ENCODE measurements around the genes NCR3, PRRC2A and SLC44A4.

DNA sequence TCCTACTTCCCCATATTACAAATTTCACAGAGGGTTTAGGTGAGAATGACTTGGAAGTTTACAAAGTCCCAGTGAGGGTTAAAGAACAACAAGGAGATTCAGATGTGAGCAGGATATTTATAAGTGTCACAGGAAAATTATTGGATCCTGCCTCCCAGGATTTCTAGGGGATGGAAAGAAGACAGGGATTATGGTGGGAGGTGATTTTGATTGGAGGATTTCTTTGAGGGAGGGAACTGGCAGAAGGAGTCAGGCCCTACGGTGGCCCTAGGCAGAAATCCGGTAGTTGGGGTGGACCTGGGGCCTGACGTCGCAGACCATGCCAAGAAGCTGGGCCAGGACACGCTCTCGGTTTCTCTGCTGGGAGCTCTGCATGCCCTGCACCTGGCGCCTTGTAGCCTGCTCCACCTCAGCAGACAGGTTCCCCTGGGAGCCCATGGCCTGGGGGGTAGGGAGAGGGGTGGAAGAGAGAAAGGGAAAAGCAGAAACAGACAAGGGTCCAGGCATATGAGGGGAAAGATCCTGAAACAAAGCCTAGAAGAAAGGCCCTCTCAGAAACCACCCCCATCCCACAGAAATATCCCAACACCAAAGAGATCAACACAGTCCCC is 1.2 kb downstream of the ATP6V1G2 start:
- RRBS: no CpG with 5 or more reads among the region's 7 CpGs
CAGE:
- cytosol, long polyA plus RNA: no peak
- long polyA plus RNA: no peak
- nucleus, long polyA plus RNA: no peak

- RRBS: 95% methylated on average over 3 of the region's 13 CpGs
CAGE:
- cytosol, long polyA plus RNA: no peak
- long polyA plus RNA: no peak
- nucleus, long polyA plus RNA: no peak
Measured at GRCh38 chr6:31547964-31548283, 516 bp downstream of the NFKBIL1 start.

- RRBS: no CpG with 5 or more reads among the region's 5 CpGs
CAGE:
- cytosol, long polyA plus RNA: no peak
- long polyA plus RNA: no peak
- nucleus, long polyA plus RNA: no peak
Measured at GRCh38 chr6:31579829-31580425, 2.3 kb downstream of the LTB start.

DNA sequence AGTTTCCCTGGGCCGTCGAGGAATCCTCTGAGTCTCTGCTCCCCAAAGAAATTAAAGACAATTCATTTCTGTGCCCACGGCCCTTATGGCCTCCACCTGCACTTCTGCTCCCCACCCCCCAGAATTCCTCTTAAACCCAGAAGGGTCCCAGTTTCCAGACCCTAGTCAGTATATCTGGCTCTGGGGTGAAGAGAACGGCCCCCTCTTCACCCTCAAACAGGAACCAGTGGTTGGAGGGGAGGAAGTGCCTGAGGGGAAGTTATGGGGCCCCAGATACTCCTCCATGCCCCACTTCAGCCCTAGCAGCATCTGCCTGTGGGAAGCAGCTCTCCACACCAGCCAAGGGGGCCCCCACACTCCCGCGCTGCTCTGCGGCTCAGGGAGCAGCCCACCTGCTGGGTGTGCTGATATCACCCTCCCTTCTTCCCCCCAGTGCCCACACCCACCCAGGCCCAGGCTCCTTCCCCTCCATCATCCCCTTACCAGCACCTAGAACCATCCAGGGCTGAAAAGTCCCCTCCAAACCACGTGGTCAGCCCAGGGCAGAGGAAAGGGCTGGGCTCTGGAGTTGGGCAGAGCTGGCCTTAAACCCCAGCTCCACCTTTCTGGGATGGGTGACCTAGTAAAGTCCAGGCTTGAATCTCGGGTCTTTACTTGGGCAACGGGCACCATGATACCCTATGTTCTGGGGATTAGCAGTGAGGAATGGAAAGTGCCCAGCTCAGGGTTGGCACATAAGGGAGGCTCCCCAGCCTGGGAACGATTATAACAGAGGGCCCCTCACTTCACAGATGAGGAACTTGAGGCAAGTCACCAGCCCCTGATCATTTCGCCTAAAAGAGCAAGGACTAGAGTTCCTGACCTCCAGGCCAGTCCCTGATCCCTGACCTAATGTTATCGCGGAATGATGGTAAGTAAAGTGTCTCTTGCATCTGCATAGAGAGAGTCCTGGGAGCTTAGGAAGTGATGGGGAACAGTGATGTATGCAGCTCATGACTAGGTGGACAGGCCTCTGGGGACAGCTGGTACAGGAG is 649 bp downstream of the LST1 start:
- RRBS: no CpG with 5 or more reads among the region's 14 CpGs
CAGE:
- cytosol, long polyA plus RNA: no peak
- long polyA plus RNA: no peak
- nucleus, long polyA plus RNA: no peak

- RRBS: no CpG with 5 or more reads among the region's 6 CpGs
CAGE:
- cytosol, long polyA plus RNA: no peak
- long polyA plus RNA: no peak
- nucleus, long polyA plus RNA: no peak
Measured at GRCh38 chr6:31592818-31593319, at the start of gene NCR3. NCR3 (minus strand) TSS chr6:31593006.

DNA sequence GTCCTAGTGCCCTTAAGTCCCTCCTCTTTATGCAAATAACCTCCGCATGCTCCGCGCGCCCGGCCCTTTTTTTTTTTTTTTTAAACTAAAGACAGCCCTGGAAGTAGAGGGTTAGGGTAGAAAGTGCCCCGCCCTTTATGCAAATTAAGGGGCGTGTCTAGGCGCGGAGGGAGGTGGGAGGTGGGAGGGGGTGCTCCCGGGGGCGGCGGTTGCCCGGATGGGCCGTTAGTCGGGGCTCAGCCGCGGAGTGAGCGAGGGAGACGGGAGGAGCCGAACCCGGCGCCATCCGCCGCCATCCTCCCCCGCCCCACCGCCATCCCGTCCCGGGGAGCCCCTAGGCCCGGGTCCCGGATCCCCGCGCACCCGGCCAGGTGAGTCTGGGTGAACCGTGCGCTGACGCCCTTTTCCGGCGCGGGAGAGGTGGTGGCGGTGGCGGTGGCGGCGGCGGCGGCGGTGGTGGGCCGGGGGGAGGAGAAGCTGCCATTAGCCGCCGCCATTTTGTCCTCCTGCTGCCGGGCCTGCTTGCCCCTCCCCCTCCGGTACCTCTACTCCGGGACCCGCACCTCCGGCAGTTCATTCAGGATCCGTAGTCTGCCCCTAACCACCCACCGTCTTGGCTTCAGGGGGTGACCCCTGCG is at the start of gene PRRC2A:
Gene PRRC2A (plus strand): TSS at position 228 of the 638 bp plus-strand sequence.
- RRBS: 5% methylated on average over 28 of the region's 57 CpGs
CAGE:
- cytosol, long polyA plus RNA: start-site peak on the plus strand centred at position 251 of the sequence, 49 bp wide, 776 reads
- long polyA plus RNA: start-site peak on the plus strand centred at position 242 of the sequence, 68 bp wide, 826 and 521 reads in 2 replicates
- nucleus, long polyA plus RNA: start-site peak on the plus strand centred at position 249 of the sequence, 50 bp wide, 600 reads

- RRBS: no CpG with 5 or more reads among the region's 9 CpGs
CAGE:
- cytosol, long polyA plus RNA: no peak
- long polyA plus RNA: no peak
- nucleus, long polyA plus RNA: no peak
Measured at GRCh38 chr6:31740757-31741204, 976 bp downstream of the MSH5 start.

DNA sequence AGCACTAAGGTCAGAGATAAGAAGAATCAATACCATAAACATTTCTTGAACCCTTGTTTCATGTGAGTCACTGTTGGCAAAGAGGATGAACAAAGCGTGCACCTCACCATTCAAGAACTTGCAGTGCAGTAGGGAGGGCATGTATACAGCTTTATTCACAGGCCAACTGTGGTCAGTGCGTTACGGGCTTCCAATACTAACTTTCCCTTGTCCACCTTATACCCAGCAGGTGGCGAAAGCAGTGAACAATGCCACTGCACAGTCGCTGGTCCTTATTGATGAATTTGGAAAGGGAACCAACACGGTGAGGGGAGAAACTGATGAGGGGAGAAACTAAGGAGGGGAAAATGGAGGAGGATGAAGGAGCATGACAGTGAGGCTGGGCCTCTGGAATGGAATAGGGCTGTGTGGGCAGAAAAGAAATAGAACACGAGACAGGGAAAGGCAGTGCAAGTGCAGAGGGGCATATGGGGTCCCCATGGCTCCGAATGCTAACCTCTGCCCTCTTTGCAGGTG is 1.4 kb upstream of the SAPCD1 start:
- RRBS: no CpG with 5 or more reads among the region's 8 CpGs
CAGE:
- cytosol, long polyA plus RNA: no peak
- long polyA plus RNA: no peak
- nucleus, long polyA plus RNA: no peak

GRCh38 chr6:31768595-31769440 is 6.4 kb downstream of the SAPCD1 start:
- RRBS: 86% methylated on average over 1 of the region's 16 CpGs
CAGE:
- cytosol, long polyA plus RNA: no peak
- long polyA plus RNA: no peak
- nucleus, long polyA plus RNA: no peak

GRCh38 chr6:31794496-31795316 is 846 bp downstream of the VARS1 start:
- RRBS: 3% methylated on average over 10 of the region's 29 CpGs
CAGE:
- cytosol, long polyA plus RNA: start-site peak on the minus strand at chr6:31795072-31795086, 52 reads
- long polyA plus RNA: no peak
- nucleus, long polyA plus RNA: no peak

DNA sequence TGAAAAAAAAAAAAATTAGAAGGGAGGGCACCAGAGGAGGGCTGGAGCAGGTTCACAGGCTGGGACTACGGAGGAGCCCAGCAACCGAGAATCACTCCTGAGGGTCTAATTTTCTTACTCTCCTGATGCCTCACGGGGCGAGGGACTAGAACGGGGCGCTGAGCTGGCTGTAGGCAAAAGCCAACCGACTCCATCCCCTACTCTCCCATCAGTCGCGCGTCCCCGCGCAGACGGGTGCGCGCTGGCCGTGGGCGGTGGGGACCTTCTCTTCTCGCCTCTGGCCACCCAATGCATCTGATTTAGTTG is 6.0 kb upstream of the HSPA1B start:
- RRBS: no CpG with 5 or more reads among the region's 18 CpGs
CAGE:
- cytosol, long polyA plus RNA: no peak
- long polyA plus RNA: start-site peak on the minus strand centred at position 216 of the sequence, 13 bp wide, 5 and 5 reads in 2 replicates
- nucleus, long polyA plus RNA: no peak

- RRBS: 8% methylated on average over 3 of the region's 31 CpGs
CAGE:
- cytosol, long polyA plus RNA: no peak
- long polyA plus RNA: no peak
- nucleus, long polyA plus RNA: no peak
Measured at GRCh38 chr6:31821913-31822993, 5.3 kb upstream of the HSPA1B start.

GRCh38 chr6:31878812-31879478 is at the start of gene SLC44A4:
SLC44A4 (minus strand) TSS chr6:31878997.
- RRBS: 25% methylated on average over 8 of the region's 28 CpGs
CAGE:
- cytosol, long polyA plus RNA: no peak
- long polyA plus RNA: no peak
- nucleus, long polyA plus RNA: start-site peak on the minus strand at chr6:31878992-31879048, 38 reads

DNA sequence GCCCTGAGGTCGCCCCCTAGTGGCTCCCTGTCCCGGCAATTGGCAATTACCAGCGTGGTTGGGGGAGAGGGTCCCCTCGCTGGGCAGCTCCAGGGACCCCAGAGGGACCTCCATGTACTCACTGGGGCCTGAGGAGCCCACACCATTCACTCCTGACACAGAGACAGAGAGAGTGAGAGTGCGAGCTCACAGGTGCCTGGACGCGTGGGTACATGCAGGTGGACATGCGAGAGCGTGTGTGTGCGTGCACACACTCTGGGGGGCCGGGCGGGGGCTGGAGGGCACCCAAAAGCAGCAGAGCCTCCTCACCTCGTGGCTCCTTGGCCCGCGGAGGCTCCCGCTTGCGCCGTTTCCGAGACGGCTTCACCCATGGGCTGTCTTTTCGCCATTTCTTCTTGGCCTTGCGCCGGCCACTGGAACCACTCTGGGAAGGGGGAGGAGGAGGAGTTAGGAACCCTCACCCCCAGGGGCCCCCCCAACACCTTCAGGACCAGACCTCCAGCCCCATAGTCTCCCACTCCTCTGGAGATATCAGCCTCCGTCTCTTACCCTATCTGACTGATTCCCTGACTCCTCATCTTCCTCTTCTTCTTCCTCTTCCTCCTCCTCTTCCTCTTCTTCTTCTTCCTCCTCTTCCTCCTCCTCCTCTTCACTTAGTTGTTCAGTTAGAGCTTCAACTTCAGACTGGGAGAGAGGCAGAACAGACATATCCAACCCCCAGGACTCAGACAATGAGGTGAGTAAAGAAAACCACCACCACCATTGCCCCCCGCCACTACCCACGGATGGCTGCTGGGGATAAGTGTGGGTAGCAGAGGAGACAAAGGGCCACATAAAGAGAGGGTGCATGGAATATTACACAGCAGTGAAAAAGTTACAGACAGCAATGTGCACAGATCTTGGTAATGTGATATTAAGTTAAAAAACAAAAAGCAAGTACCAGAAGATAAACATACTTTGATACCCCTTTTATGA is 8.3 kb downstream of the EHMT2 start:
- RRBS: 38% methylated on average over 2 of the region's 26 CpGs
CAGE:
- cytosol, long polyA plus RNA: no peak
- long polyA plus RNA: no peak
- nucleus, long polyA plus RNA: no peak

GRCh38 chr6:31897910-31898934 is 724 bp upstream of the EHMT2 start:
- RRBS: no CpG with 5 or more reads among the region's 27 CpGs
CAGE:
- cytosol, long polyA plus RNA: no peak
- long polyA plus RNA: no peak
- nucleus, long polyA plus RNA: no peak

- RRBS: no CpG with 5 or more reads among the region's 6 CpGs
CAGE:
- cytosol, long polyA plus RNA: no peak
- long polyA plus RNA: no peak
- nucleus, long polyA plus RNA: no peak
Measured at GRCh38 chr6:31967563-31968317, 4.2 kb downstream of the DXO start.

DNA sequence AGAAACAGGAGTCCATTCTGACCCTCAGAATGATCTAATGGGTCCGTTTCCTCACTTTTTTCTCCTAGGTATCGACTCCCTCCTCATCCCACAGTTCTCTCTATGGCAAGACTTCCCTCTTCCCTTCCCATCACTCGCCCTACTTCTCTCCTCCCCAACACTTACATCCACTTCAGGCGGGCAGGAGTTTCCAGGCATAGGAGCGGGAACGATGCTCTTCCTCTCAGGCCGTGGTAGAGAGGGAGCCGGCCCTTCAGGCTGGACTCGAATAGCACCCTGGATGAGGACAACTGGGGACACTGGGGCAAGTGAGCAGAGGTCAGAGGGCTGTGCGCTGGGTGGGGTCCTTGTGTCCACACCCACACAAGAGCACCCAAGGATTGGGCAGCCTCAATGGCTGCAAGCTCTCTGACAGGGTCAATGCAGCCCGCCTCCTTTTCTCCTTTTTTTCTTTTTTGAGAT is 8.4 kb downstream of the ATF6B start:
- RRBS: no CpG with 5 or more reads among the region's 11 CpGs
CAGE:
- cytosol, long polyA plus RNA: no peak
- long polyA plus RNA: no peak
- nucleus, long polyA plus RNA: no peak

DNA sequence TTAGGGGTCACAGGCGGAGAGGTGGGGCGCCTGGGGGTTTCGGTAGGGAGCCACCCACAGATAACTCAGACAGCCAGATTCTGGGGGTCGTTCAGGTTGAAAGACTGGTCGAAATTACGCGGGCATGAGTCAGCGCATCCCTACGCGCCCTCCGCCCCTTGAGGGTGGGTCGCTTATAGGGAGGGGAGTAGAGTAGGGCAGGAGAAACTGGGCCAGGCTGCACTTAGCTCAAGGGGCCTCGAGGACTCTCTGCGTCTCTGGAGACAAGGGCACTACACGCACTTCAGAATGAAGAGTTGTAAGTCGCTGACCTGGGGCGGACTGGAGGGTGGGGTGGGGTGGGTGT is 629 bp upstream of the PPT2 start:
- RRBS: no CpG with 5 or more reads among the region's 17 CpGs
CAGE:
- cytosol, long polyA plus RNA: start-site peak on the plus strand centred at position 194 of the sequence, 67 bp wide, 214 reads
- long polyA plus RNA: start-site peak on the plus strand centred at position 197 of the sequence, 73 bp wide, 225 and 69 reads in 2 replicates
- nucleus, long polyA plus RNA: start-site peak on the plus strand centred at position 195 of the sequence, 56 bp wide, 296 reads

DNA sequence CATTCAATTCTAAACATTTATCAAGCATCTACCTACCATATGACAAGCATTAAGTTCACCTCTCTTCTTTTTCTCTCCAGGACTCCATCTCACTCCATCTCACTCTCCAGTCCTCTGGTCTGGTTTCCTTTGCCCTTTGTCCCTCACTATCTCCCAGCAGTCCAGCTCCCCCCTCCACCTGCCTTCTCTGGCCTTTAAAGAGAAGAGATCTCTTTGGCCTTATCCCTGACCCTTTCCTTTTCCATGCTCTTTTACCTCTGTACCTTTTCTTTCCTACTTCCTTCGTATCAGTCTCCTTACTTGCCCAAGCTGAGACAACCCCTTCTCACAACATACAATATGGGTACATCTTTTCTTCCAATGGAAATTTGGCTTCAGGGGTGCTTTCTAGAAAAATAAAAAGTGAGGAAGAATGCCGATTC is 601 bp upstream of the AGPAT1 start:
- RRBS: no CpG with 5 or more reads among the region's 2 CpGs
CAGE:
- cytosol, long polyA plus RNA: no peak
- long polyA plus RNA: no peak
- nucleus, long polyA plus RNA: start-site peak on the minus strand centred at position 113 of the sequence, 161 bp wide, 23 reads

DNA sequence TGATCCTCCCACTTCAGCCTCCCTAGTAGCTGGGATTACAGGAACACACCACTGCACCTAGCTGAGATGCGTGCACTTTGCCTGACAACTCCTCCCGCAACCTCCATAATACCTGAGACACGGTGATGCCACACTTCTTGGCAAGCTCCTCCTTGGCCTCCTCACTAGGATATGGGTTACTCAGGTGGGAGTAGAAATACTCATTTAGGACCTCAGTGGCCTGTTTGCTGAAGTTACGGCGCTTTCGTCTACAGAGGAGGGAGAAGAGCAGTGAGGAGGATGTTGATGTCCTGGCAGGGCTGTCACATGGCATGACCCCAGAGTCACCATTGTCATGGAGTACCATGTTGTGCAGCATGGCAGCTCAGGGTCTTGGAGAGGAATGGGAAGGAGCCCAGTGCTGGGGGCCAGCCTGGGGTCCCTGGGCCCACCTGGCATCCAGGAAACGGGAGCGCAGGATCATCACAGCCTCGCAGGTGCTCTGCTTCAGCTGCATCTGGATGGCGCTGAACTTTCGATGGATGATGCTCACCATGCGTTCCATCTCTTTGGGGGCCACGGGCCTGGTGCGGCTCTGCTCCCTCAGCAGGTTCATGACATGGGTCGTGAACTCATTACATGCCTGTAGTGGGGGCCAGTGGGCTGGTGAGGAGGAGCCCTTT is 2.3 kb downstream of the PBX2 start:
- RRBS: no CpG with 5 or more reads among the region's 15 CpGs
CAGE:
- cytosol, long polyA plus RNA: no peak
- long polyA plus RNA: no peak
- nucleus, long polyA plus RNA: no peak

All from H1 (cell line).